Thoracic aorta (tissue), 1 donor: ENCODE data around the genes TAOK1, SSH2 and EFCAB5.

DNA sequence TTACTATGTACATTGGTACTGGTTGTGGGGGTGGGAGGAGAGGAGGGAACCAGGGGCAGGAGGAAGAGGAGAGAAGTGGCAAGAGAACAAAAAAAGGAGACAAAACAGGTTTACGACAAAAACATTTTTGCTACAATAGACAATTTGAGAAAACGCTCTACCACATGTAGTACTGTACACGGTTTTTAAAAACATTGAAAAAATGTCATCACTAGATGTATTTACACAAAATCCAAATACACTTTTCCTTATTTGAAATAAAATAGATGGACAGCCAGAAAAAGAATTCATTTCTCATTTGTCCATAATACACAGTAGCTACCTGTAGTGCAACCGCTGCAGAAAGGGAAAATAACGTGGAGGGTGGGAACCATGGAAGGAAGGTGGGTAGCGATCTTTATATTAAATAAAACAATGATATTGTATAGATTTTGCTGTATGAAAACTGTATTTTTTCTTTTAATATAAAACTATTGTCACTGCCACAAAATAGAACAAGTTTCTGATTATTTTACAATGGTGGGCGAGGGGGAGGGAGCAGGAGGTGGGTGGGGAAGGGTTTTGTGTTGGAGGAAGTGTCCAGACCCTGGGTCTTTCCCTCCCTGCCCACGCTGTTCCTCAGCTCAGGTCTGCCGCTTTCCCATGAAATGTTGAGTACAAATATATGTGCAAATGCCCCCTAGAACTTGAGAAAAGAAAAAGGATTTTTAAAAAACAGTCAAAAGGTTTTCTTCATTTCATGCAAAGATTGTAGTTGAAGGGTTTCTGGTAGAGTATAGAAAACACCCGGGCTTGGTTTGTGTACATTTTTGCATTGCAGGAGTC lies 2.6 kb upstream of the DHRS13 start:
- RAMPAGE, long total RNA = no peak

- RAMPAGE, long total RNA = no peak
These were observed 50.9 kb downstream of the PIPOX start for GRCh38 chr17:29093787-29094276.

GRCh38 chr17:29195229-29195833 lies 15.1 kb upstream of the MYO18A start:
- RAMPAGE, long total RNA = no peak

DNA sequence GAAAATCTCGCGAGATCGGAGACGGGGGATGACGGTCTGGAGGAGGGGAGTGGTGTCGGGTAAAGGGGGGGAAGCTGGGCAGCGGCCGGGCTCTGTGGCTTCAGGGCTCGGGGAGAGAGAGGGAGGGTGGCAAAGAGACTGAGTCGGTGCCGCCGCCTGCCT lies at the start of gene TAOK1:
TAOK1 (plus strand) TSS at position 77 of the 162 bp plus-strand sequence.
- RAMPAGE, long total RNA = start-site peak on the plus strand centred at position 81 of the sequence, 15 bp wide, 38 reads

DNA sequence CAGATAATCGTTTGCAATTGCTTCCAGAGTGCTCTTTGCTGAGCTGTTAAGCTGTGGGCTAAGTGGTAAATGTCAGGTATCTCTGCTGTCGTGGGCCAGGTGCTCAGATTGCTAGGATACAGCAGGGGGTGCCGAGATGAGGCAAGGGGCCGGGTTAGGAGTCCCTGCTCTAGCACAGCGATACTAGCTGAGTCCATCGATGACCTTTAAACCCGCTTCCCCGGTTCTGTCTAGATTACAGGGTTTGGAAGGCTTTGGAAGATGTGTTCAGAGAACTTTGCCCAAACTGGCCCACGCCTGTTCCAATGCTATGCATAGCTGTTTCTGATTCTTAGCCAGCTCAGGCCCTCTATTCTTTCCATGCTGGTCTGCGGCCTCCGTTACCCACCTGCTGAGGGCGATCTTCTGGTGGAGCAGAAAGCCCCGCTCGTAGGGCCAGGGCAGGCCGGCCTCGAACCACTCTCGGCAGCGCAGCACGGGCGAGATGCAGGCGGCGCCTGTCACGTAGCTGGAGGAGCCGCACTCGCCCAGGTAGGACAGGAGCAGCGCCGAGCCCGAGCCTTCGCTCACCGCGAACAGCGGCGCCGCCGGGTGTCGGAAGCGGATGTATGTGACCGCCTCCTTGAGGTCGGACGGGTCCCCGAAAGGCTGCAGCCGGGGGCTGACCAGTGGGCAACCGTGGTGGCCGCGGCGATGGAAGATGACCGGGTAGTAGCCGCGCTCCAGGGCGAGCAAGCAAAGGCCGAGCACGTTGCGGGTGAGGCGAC lies 956 bp downstream of the ABHD15 start:
- RAMPAGE, long total RNA = no peak

DNA sequence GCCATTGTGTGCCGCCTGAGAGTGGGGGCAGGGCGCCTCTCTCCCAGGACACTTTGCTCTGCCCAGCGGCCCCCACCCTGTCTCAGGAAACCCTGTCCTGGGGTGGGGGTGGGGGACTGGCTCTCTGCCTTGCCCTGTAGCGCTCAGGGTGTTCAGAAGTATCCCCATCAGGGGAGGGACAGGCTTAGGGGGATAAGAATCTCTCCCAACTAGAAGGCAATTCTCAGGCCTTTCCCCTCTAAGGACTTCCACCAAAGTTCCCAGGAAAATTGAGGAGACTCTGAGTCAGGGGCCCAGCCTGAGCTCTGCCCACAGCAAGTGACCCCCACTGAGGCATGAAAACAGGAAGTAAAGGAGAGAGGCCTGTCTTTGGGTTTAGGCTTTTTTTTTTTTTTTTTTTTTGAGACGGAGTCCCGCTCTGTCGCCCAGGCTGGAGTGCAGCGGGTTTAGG lies 4.8 kb downstream of the GIT1 start:
- RAMPAGE, long total RNA = no peak

GRCh38 chr17:29593800-29594361 lies 949 bp downstream of the ANKRD13B start:
- RAMPAGE, long total RNA = no peak

- RAMPAGE, long total RNA = no peak
These were observed 7.4 kb upstream of the CORO6 start for GRCh38 chr17:29629849-29630807.

DNA sequence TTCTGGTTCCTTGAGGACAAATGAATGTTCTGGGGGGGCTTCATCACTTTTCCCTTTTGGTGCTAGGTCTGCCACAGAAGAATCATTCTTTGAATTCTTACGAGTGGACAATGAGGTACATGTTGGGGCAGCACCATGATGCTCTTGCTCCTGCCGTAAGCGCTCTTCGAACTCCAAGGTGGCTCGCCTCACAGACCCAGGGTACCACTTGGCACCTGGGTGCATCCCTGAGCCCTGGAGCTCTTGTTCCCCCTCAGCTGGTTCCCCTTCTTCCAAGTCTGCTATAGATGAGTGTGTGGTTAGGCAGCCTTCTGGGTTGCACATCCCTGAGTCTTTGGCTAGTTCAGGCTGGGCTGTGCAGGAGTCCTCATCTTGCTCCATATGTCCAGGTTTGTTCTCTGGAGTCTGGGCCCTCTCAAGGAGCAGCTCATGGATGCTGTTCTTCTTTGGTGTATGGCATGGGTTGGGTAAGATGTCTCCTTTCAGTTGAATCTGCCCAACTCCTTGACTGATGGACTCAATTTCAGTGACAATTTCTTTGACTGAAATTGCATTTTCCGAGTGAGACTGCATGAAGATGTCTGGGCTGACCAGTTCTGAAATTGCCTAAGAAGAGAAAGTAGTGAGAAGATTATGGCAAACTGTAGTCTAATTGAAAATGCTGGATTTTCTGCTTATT lies 9.8 kb upstream of the CORO6 start:
- RAMPAGE, long total RNA = no peak

DNA sequence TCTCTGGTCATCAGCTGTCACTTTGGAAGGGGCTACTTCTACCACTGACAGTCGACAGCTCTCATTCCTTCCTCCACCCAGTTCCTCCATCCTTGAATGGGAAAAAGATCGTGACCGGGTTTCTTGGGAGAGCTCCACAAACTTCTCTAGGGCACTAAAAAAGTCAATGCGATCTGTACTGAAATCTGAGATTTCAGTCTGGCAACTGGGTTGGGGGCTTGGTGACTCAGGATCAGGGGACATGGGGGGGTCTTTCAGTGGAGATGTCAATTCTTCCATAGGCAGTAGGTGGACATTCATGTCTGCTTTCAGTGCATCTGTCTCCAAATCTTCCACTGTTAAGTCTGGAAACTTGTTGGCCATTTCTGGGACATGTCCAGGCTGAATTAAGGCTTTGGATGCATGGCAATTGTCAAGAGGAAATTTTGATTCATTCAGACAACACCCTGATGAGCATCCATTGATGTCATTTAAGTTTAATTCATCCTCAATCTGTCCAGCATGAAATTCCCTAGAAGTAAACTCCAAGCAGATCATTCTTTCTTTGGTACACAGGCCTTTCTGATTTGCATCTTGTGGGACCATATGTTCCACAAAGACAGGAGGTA lies 13.4 kb upstream of the CORO6 start:
- RAMPAGE, long total RNA = no peak

GRCh38 chr17:29664843-29665885 lies 42.5 kb upstream of the CORO6 start:
- RAMPAGE, long total RNA = no peak

- RAMPAGE, long total RNA = no peak
These were observed 68.1 kb upstream of the CORO6 start for GRCh38 chr17:29690757-29691347.

- RAMPAGE, long total RNA = no peak
These were observed 144.5 kb upstream of the CORO6 start for GRCh38 chr17:29767147-29767723.

DNA sequence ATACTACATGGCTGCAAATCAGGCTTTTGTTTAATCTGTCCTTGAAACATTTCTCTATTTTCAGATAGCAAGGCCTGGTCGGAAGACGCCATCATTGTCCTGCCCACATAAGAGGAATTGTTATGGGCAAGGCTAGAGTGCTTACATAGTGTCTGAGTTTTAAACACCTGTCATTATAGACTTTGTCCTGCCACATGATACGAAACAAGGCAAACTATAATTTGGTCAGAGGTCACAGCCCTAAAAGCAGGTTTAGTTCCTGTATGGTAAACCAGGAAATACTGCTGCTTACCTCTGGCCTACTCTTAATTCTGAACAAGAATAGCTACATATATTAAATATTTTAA lies 104.4 kb downstream of the SSH2 start:
- RAMPAGE, long total RNA = no peak

DNA sequence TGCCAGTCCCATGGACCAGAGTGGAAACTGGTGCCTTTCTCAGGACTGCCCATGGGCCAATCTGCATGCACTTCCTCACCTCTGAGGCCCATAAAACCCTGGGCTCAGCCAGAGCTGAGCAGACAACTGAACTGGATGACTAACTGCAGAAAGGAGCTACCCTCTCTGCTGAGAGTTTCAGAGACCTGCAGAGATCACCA lies 24.4 kb downstream of the SSH2 start:
- RAMPAGE, long total RNA = no peak

GRCh38 chr17:29919137-29919707 lies 10.8 kb downstream of the SSH2 start:
- RAMPAGE, long total RNA = no peak

- RAMPAGE, long total RNA = no peak
These were observed at the start of gene SSH2 for GRCh38 chr17:29929949-29930275. Gene SSH2 (minus strand): TSS chr17:29930228.

GRCh38 chr17:29930276-29930415 lies 118 bp upstream of the SSH2 start:
- RAMPAGE, long total RNA = no peak

DNA sequence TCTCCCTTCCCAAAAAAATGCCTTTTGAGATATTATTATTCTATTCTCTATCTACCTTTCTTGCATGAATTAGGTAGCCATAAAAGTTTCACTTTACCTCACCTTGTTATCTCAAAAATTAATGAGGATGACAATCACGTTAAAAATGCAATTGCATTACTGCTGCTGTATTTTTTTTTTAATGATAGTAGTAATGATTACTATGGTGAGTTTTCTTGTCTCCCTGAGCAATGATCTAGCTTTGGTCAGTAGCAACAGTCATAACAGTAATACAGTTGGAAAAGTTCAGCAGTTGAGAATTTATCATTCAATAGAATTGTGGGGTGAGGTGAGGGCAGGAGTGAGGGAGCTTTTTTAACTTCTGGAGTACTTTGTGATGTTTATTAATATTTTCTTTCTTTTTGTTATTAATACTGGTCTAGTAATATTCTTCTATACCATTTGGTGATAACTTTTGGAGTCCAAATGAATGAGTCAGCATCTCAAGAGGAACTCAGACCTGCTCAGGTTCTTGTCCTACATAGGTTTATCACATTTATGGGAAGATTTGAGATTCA lies at the start of gene EFCAB5:
EFCAB5 (plus strand) TSS at position 303 of the 557 bp plus-strand sequence.
- RAMPAGE, long total RNA = no peak

DNA sequence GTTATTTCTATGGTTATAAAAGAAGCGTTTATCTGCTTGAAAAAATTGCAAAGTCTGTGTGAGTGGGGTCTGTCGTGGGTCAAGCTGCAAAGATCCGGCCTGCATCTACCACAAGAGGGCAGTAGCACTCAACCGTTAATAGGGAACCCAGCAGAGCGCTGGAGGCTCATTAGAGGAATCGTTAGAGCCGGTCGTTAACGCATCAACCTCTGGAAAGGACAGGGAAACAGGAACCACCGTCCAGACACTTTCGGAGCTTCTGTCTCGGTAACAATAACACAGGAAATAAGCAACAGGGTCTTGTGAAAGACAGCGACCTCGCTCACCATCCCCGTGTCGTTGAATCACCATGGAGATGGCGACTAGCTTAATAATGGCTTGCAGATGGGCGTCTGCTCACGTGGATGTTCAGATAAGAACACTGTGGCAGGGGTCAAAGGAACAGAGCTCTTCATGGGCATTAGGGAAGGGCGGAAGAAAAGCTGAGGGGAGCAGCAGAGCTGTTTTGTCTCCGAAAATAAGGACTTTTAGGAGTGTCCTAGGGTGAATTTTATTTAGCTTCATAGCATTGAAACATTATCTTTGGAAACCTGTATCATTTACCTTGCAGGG lies 11.9 kb upstream of the NSRP1 start:
- RAMPAGE, long total RNA = no peak